T47D (cell line): ENCODE data around the genes SLC25A21, SSTR1 and TOGARAM1.

- RRBS = no CpG with 5 or more reads among the region's 8 CpGs
Measured at GRCh38 chr14:36507078-36507759, 12.8 kb downstream of the NKX2-1 start.

DNA sequence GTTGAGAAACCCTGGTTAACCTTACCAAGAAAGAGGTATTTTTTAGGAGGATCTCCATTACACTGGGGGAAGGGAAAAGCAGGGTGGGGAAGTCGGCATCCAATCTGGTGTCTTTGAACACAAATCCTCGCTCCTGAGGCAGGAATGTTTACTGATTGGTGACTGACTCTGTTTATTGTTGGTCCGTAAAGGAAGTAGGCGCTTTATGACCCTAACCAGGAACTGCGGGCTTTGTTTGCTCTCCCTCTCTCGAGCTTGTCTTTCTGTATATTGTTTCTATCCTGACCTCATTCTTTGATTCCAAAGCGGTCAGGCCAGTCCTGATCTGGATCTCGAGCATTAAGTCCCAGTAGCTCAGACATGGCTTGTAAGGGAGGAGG is 194.4 kb downstream of the PAX9 start:
- RRBS = no CpG with 5 or more reads among the region's 8 CpGs

- RRBS = no CpG with 5 or more reads among the region's 6 CpGs
Measured at GRCh38 chr14:37051630-37052078, 120.8 kb downstream of the SLC25A21 start.

GRCh38 chr14:37171591-37172907 is at the start of gene SLC25A21:
SLC25A21 (minus strand) TSS chr14:37172606.
- RRBS = 1% methylated on average over 26 of the region's 73 CpGs

DNA sequence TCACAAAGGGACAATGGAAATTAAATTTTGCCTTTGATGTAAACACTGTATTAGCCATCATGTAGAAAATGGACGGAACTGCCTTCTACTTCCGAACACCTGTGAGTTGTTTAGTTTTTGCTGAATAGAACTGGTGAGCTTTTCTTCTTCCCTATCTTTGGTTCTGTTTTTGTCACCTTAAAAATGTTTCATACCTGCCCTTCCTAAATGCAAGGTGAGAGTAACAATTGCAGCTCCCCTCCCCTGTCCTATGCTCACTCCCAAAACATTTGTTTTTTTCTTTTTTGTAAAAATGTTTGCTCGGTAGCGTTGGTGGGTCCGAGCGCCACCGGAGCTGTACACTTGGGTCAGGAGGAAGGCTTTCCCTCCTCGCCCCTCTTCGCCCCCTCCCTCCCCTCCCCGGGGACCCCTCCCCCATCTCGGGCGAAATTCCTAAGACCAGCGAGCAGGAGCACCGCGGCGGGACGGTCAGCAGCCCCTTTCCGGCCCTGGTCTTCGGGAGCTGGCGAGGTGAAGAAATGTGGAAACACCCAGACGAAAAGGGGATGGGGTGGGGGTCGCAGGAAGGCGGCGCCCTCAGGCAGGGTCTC is 7.4 kb downstream of the FOXA1 start:
- RRBS = 2% methylated on average over 11 of the region's 24 CpGs

- RRBS = 2% methylated on average over 16 of the region's 60 CpGs
Measured at GRCh38 chr14:37591529-37592255, 3.4 kb downstream of the FOXA1 start.

- RRBS = 36% methylated on average over 6 of the region's 65 CpGs
Measured at GRCh38 chr14:37599245-37600460, 4.2 kb downstream of the TTC6 start.

DNA sequence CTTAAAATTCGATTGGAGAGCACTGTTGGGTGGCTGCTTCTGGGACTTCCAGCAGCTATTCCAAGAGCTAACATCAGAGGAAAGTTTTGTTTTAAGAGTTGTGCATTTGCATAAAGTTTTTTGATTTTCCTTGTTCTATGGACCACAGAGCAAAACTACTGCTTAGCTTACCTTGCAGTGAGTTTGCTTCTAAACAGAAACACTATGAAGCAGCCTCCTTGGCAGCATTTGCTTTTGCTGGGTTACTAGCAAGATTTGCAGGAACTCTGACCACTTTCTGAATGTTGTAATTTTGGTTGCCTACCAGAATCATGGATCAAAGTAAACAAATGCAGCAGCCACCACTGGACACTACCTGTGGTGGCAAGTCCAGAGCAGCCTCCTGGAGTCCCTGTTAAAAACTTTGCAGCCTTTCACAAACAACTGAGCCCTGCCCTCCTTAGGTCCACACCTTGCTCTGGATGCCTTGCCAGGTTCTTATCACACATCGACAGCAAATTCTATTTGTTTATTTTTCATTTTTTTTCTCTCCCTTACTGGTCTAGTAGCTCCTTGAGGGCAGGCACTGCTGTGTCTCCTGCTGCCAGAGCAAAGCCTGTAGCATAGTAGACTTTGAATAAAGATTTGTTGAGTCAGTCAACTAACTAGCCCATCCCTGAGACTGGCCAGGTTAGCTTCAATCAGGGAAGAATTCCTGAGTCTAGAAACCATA is 5.5 kb downstream of the TTC6 start:
- RRBS = no CpG with 5 or more reads among the region's 2 CpGs

GRCh38 chr14:37602608-37603344 is 7.3 kb downstream of the TTC6 start:
- RRBS = no CpG with 5 or more reads among the region's 21 CpGs

DNA sequence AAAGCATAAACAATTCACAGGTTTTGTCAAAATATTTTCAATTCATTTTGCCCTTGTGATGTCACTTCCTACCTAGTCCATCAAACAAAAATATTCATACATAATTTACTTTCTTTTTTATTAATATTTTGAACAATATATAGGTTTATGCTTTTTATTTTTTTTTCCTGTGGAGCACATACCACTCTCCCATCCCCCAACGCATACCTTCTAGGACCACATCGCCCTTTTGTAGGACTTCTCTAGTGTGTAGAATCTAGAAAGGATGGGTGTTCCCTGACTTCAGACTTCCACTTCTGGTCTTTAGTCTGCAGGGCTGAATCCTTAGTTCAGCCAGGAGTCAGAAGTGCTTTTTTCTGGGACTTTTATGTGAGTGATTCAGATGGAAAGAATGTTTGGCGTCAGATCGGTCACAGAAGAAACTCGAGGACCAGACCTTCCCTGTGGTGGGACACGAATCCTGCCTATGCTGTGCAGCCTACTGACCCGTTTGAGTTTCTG is 165.5 kb upstream of the SSTR1 start:
- RRBS = no CpG with 5 or more reads among the region's 7 CpGs

- RRBS = 10% methylated on average over 2 of the region's 11 CpGs
Measured at GRCh38 chr14:38125292-38126253, 82.1 kb upstream of the SSTR1 start.

- RRBS = no CpG with 5 or more reads among the region's 34 CpGs
Measured at GRCh38 chr14:38207683-38208395, at the start of gene SSTR1. SSTR1 (plus strand) TSS chr14:38207904.

- RRBS = no CpG with 5 or more reads among the region's 2 CpGs
Measured at GRCh38 chr14:38270839-38271119, 14.9 kb upstream of the CLEC14A start.

DNA sequence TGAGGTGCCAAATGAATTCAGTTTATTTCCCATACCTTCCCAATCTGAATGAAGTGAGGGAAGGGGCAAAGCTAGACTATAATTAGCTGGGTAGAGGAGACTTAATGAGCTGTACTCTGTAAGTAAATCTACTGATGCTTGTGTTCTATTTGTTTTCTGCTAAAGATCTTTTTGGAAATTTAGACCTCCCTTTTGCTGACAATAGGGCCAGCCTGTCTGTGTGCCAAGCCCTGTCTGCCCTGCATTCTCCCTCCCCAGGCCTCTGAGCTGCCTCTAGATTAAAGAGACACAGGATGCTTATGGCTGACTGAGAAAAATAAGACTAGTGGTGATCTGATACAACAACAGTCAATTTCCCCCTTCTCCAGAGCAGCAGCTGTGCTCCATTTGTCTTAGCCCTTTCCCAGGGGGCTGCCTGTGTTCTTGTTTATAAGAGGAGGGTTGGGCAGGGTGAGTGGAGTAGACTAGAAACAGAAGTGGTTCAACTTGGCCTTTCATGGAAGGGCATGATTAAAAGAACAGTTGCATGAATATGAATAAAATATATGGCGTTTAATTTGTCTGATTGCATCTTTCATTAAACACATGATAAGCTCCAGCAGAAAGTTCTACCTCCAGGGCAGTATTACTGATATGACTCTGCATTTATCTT is 149.9 kb upstream of the CLEC14A start:
- RRBS = no CpG with 5 or more reads among the region's 1 CpG

GRCh38 chr14:39348428-39349108 is 83.7 kb downstream of the FBXO33 start:
- RRBS = no CpG with 5 or more reads among the region's 3 CpGs

DNA sequence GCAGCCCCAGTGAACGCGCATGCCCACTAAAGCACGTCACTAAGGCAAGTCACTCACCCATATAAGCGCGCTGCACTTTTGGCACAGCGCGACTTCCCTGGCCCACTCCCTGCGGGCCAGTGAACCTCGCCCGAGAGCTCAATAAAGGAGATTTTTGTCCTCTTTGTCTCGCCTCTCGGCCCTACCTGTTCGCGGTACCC is 8.9 kb upstream of the LRFN5 start:
- RRBS = no CpG with 5 or more reads among the region's 14 CpGs

- RRBS = no CpG with 5 or more reads among the region's 20 CpGs
Measured at GRCh38 chr14:43370424-43371111, 1136.5 kb downstream of the FSCB start.

DNA sequence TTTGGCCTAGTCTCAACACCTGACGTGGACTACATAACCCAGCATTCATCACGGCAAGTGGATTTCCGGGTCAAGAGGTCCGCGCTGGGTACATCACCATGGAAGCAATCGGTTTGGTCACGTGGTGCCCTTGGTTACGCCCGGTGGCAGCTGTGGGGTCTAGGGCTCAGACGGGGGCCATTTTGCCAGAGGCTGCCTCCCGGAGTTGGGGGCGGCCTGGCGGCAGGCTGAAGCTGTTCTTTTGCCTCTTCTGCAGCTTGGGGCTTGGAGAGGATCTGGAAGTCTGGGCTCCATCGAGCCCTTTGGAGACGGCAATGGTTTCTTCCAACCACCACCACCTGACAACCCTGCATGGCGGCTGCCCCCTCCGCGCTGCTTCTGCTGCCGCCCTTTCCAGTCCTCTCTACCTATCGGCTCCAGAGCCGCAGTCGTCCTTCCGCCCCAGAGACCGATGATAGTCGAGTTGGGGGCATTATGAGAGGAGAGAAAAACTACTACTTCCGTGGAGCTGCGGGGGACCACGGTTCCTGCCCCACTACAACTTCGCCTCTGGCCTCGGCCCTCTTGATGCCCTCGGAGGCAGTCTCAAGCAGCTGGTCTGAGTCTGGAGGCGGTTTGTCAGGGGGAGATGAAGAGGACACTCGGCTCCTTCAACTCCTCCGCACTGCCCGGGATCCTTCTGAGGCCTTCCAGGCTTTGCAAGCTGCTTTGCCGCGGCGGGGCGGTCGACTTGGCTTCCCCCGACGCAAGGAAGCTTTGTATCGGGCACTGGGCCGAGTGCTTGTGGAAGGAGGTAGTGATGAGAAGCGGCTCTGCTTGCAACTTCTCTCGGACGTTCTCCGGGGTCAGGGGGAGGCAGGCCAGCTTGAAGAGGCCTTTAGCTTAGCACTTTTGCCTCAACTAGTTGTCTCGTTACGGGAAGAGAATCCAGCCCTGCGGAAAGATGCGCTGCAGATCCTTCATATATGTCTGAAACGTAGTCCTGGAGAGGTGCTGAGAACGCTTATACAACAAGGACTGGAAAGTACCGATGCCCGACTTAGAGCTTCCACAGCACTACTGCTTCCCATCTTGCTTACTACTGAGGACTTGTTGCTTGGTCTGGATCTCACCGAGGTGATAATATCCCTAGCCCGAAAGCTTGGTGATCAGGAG is at the start of gene TOGARAM1:
TSS of gene TOGARAM1 (plus strand) at position 120 of the 1,155 bp plus-strand sequence.
- RRBS = 2% methylated on average over 9 of the region's 58 CpGs

GRCh38 chr14:44963478-44964463 is 1.8 kb downstream of the TOGARAM1 start:
- RRBS = no CpG with 5 or more reads among the region's 14 CpGs

DNA sequence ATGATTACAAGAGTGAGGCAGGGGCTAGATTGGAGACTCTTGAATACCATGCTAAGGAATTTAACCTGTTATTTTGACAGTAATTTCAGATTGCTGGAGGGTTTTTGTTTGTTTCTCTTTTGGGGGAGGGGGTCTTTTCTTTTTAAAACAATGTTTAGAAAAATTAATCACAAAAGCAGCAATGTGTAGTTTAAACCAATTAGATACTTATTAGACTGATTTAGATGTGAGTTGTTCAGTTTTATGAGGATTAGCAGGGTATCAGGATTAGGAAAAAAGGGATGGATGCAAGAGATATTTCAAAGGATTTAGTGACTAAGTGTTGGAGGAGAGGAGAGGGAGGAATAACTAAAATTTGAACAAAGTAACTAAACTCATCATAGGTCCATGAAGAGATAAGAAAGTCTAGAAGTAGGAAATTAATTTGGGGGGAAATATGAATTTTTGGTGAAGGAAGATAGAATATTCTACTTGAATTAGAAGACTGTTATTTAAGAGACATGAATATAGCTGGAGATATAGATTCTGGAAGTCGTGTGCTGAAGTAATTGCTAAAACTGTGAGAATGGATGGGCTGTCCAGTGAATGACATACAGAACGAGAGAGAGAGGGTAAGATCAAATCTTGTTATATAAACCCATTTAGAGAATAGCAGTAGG is 18.8 kb downstream of the TOGARAM1 start:
- RRBS = no CpG with 5 or more reads among the region's 2 CpGs